Lower leg skin (tissue), 2 donors: ENCODE measurements around a stretch of chr18.

- PRO-cap: no peak
- RAMPAGE, long total RNA, 2 experiments: no peak in any of the 2 experiments
Observed at GRCh38 chr18:61734495-61734960, 158.3 kb downstream of the RNF152 start.

GRCh38 chr18:61809015-61810003 lies 83.5 kb downstream of the RNF152 start:
- PRO-cap: no peak
- RAMPAGE, long total RNA, 2 experiments: no peak in any of the 2 experiments

DNA sequence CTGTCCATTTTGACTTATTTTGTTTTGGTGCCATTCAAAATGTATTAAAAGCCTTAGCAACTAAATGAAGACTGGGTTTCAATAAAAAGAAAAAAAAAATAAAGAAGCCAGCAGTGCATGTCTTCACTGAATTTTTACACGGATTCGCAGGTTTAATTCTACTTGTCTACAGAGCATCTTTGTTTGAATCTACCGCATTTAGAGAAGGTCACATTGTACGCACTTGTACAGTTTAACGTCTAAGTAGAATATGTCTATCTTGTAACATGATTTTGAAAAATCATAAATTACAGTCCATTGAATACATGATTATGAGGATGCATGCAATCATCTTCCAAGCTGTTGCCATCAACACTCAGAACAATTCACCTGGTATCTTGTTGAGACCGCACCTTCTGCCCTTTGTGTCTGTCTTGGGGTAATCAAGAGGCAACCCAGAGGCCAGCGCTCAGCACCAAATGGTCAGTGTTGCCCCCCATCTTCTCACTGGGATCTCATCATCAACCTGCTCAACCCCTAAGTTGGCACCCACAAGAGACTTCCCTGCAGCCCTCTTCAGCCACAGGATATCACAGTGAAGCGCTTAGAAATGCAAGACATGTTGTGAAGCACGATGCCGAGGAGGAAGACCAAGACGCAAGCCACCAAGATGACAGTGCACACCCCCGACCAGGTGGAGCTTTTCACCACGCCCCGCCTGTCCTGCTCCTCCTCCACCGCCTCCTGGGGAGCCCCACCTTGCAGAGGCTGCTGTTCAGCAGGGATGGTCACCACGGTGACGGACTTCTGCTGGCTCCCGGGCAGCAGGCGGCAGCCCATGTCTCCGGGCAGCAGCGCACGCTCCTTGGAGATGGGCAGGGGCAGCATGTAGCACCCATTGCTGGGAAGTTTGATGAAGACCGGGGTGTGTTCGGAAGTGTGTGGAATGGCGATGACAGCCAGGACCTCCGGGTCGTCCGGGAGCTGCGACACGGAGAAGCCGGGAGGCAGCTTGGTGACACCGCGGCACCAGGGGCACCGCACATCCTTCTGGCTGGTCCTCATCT lies 77.2 kb downstream of the RNF152 start:
- PRO-cap: no peak
- RAMPAGE, long total RNA, 2 experiments: no peak in any of the 2 experiments

DNA sequence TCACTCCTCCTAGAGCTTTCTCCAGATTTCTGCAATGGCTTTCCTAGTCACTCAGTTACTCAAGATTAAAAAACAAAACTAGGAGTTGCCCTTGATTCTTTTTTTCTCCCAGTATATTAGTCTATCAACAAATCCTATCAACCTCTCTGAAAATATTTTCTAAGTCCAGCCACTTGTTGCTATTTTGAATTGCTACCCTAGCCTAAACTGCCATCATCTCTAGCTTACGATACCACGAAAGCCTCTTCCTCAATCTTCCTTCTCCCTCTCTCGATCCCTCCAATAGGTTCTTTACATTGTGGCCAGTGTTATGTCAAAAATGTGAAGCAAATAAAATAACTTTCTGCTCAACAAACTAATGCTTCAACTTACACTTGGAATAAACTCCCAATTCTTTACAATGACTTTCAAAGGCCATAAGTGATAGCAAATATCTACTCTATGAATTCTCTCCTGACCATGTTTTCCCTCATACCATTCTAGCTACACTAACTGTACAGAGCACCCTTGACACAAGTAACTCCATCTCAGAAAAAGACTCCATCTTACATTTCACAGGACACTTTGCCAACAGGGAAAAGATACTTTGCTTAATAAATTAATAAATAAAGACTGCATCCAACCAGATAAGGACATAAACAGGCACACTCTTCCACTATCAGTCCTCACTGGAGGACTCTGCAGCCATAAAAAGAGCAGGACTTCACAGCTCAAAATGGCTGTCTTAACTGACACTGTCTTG lies 129.4 kb downstream of the PIGN start:
- PRO-cap: no peak
- RAMPAGE, long total RNA, 2 experiments: start-site peak on the minus strand in 1 of 2 experiments, centred at position 642 of the sequence, 9 reads per replicate

GRCh38 chr18:62073643-62074339 lies 113.1 kb downstream of the PIGN start:
- PRO-cap: no peak
- RAMPAGE, long total RNA, 2 experiments: no peak in any of the 2 experiments

DNA sequence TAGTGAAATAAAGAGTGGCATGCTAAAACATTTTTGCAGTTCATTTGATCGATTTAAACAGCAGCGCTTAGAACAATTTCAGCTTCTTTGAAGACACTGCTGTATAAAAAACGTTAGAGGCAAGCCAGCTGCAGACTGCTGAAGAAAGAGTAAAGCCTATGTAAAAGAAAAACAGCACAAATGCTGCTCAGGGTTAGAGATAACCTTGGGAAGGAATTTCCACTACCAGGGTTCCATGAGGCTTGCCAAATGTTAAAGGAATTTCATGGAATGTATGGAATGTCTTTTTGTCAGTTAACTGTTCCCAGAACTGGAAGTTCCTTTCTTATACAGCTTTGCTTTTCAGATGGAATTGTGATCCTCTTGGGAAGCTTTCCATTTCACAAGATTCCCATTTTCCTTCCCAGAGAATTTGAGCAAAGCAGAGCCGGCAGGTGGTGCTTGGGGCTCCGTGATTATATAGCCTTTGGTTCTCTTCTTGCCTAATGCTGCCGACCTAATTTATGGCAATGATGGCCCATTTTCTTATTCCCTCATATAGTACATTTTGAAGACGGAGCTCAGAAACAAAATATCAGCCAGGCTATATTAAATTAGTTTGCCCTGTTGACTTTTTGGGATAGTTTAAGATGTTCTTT lies 162.1 kb downstream of the PHLPP1 start:
- PRO-cap: no peak
- RAMPAGE, long total RNA, 2 experiments: no peak in any of the 2 experiments

DNA sequence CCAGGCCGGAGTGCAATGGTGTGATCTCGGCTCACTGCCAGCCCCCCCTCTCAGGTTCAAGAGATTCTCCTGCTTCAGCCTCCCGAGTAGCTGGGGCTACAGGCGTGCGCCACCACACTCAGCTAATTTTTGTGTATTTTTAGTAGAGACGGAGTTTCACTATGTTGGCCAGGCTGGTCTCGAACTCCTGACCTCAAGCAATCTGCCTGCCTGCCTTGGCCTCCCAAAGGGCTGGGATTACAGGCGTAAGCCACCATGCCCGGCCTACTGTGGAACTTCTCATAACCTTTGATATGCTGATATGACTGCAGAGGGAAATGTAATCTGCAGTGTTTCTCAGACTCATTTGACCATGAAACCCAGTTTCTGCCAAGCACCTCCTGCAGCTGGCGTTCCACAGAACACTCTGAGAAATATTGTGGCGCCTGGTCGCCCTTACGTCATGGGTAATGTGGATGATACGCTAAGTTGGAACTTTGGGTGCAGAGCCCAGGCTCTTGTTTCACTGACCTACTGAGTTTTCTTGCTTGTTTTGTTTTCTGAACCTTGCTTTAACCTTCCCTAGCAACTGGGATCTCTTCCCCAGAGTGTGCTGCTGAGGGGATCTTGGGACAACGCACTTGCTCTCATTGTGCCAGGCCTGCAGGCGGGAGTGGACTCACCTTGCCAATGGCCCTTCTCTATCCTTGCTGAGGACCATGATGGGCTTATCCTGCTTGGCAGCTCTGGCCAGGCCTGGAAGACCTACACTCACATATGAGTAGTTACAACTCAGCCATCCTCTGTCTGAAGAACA lies 213.6 kb downstream of the BCL2 start:
- PRO-cap: no peak
- RAMPAGE, long total RNA, 2 experiments: no peak in any of the 2 experiments

DNA sequence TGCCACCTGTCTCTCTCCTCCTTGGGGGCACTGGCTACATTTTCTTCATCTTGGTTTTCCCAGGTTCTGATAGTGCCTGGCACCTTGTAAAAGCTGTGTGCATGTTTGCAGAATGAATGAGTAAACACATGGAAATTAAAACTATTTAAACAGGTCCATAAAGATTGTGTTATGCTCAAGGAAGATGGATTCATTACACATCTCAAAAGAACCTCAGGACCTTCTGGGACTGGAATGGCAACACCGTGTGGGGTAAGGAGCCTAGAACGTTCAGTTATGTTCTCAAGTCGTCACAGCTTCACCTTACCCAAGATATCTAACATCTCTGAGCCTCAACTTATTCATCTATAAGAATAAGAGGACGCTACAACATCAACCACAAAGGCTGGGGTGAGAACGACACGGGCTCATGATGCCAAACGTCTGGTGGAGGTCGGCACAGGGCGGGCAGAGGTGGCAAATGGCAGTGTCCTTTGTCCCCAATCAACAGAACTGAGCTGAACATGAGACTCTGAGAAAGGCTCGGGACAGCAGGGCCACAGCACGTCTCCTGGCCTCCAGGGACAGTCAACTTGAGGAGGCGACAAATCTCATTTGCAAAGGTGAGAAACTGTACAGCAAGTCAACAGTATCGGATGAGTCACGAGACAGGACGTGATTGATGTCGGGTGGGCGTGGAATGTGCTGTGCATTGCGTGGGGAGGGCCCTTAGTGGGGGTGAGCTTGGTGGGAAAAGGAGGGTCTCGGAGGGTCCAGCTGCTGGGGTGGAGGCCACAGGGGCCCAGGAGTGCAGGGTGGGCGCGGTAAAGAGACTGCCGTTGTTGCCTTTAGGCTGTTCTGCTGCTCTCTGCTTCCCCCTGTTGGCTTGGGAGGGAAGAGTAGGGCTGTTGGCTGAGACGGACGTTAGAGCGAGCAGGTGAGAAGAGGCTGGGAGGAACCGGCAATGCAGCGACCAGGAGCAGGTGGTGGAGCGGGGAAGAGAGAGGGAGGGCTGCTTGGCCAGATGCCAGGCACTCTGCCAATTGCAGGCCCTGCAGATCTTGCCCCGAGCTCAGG lies 164.5 kb downstream of the BCL2 start:
- PRO-cap: bidirectional peak, plus-strand start at position 871 of the sequence, minus-strand start at position 574 of the sequence; unidirectional peak, plus-strand start at position 919 of the sequence
- RAMPAGE, long total RNA, 2 experiments: no peak in any of the 2 experiments

GRCh38 chr18:63161008-63161495 lies 158.5 kb downstream of the BCL2 start:
- PRO-cap: no peak
- RAMPAGE, long total RNA, 2 experiments: no peak in any of the 2 experiments

- PRO-cap: no peak
- RAMPAGE, long total RNA, 2 experiments: no peak in any of the 2 experiments
Observed at GRCh38 chr18:63162248-63162864, 157.2 kb downstream of the BCL2 start.

DNA sequence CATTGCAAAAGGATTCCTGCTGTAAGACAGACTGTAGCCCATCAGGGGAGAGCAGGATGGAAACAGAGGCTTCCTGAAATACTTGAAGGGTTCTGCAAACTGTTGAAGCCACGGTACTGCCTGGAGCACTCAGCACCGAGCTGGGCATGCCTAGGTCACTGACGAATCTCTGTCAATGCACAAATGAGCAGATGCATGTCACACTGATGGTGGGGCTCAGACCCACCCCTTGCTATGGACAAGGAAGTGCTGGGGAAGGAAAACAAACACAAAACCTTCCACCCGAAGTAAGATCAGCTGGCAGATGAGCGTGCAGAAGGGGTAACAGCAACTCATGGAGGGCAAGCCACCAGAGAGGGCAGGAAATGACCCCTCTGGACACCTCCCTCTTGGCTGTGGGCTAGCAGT lies 136.7 kb downstream of the BCL2 start:
- PRO-cap: no peak
- RAMPAGE, long total RNA, 2 experiments: no peak in any of the 2 experiments

DNA sequence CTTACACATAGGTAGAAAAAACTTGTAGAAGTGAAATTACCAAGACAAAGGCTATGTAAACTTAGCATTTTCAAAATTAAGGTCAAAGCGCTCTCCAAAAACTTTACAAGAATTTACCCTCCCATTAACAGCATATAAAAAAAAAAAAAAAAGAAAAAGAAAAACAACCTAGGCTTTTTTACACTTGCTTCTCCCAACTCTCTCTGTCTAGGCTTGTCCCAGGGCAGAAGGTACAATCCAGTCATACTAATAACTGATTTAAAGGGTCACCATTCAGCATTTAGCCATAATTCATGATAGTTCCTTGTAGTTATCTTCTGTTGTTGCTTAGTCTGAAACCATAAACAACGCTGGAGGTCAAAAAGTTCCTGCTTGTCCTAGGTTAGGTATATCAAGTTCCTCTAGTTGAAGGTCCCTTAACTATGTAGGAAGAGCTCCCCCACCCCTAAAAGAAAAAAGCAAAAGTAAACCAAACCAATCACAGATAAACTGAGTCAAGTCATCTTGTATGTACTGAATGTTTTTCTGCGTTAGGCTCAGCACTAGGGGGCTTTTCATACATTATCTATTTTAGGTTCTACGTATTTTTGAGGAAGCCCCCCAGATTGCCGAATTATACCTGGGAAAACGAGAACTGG lies 130.4 kb downstream of the BCL2 start:
- PRO-cap: no peak
- RAMPAGE, long total RNA, 2 experiments: no peak in any of the 2 experiments

DNA sequence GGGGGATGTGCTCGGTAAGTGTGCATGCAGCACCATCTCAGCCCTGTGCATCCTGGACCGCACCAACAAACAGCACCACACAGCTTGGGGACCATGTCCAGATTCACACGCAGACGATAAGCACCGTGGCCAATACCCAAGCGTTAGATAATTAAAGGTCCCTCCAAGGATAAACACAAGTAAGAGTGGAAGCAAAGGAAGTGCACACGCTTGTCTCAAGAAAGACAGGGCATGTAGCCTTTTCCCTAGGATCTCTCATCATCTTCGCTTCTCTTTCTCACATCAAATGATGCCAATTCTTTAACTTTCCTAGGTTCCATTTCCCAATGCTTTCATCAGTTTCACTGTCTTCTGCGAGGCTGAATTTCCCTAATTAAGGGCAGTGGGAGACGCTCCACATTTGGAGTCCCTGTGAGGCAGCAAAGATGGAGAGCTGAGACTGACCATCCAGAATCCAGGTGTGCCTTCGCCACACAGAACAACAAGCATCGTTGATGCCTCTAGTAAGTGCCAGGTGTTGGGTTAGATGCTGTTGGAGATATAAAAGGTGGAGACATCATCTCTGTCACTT lies 113.3 kb downstream of the BCL2 start:
- PRO-cap: no peak
- RAMPAGE, long total RNA, 2 experiments: no peak in any of the 2 experiments

DNA sequence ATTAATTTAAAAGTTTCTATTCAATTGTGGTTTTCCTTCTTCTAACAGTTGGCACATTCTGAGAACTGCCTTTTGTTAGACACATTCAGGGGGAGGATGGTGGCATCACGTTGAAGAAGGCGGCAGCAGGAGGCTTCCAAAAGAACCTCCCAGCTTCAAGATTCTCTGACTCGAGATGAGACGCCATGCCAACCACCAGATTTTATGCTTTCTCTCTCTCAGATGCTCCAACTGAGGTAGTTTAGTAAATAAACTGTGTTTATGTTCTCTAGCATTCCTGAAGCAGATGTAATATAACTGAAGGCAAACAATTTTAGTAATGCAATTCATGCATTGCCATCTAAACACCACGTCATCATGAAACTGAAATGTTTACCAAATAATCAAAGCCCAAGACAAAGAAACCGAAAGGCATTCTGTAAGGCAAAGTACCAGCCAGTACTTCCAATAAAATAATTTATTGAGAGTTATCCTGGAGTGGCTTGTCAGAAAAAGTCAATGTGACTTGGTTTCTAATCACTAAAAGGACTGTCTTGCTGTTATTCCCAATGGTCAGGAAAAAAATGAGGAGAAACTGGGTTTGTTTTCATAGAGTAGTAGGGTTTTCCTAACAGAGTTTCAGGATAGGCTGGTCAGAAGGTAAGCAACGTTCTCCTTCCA lies 102.6 kb downstream of the BCL2 start:
- PRO-cap: no peak
- RAMPAGE, long total RNA, 2 experiments: no peak in any of the 2 experiments

DNA sequence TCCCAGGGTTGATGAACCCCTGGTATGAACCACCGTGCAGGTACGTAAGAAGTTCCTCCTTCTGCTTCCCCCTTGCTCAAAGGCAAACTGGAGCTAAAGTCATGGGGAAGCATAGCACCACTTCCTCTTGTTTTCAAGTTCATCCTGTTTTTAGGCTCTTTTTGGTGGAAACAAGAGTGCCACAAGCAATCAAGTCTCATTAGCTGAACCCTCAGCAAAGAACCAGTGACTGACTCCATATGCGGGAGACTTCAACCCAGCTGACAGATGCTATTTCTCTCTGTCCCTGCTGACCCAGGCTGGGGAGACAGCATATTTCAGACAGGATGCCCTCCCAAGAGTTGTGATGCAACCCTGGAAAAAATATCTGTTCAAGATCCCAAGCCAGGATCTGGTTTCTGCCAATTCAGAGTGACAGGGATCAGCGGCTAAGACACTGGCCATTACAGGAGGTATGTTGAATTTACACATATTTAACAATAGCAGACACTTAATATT lies 47.6 kb downstream of the BCL2 start:
- PRO-cap: unidirectional peak, plus-strand start at position 404 of the sequence
- RAMPAGE, long total RNA, 2 experiments: no peak in any of the 2 experiments

DNA sequence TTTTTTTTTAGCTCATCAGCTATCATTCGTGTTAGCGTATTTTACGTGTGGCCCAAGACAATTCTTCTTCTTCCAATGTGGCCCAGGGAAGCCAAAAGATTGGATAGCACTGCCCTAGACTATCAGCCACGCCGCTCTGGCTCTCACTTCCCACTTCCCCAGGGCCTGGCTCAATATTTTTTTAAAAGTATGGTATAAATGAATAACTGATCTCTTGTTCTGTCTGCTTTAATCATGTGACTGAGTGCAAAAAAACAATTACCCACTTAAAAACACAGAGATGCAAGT lies 12.8 kb downstream of the BCL2 start:
- PRO-cap: no peak
- RAMPAGE, long total RNA, 2 experiments: no peak in any of the 2 experiments

- PRO-cap: no peak
- RAMPAGE, long total RNA, 2 experiments: start-site peak on the minus strand in 1 of 2 experiments, at chr18:63363975-63364276 at its widest, 7 to 9 reads per replicate
Observed at GRCh38 chr18:63363715-63364610, 3.0 kb downstream of the KDSR start.

GRCh38 chr18:63490280-63490936 lies 13.7 kb downstream of the SERPINB5 start:
- PRO-cap: no peak
- RAMPAGE, long total RNA, 2 experiments: no peak in any of the 2 experiments

GRCh38 chr18:63588543-63589482 lies 1.7 kb downstream of the SERPINB13 start:
- PRO-cap: no peak
- RAMPAGE, long total RNA, 2 experiments: start-site peak on the plus strand in 2 of 2 experiments, at chr18:63588668-63588796 at its widest, 8 to 19 reads per replicate

GRCh38 chr18:63964906-63965349 lies 5.0 kb upstream of the SERPINB8 start:
- PRO-cap: no peak
- RAMPAGE, long total RNA, 2 experiments: no peak in any of the 2 experiments